Iris pigment epithelial cell (primary cell): Measurements from ENCODE around the gene SH3PXD2A.

GRCh38 chr10:103652933-103653295, 159.4 kb downstream of the NEURL1 start:
- RRBS, result no CpG with 5 or more reads among the region's 8 CpGs

GRCh38 chr10:103656024-103656448, 162.5 kb downstream of the NEURL1 start:
- RRBS, result no CpG with 5 or more reads among the region's 5 CpGs

DNA sequence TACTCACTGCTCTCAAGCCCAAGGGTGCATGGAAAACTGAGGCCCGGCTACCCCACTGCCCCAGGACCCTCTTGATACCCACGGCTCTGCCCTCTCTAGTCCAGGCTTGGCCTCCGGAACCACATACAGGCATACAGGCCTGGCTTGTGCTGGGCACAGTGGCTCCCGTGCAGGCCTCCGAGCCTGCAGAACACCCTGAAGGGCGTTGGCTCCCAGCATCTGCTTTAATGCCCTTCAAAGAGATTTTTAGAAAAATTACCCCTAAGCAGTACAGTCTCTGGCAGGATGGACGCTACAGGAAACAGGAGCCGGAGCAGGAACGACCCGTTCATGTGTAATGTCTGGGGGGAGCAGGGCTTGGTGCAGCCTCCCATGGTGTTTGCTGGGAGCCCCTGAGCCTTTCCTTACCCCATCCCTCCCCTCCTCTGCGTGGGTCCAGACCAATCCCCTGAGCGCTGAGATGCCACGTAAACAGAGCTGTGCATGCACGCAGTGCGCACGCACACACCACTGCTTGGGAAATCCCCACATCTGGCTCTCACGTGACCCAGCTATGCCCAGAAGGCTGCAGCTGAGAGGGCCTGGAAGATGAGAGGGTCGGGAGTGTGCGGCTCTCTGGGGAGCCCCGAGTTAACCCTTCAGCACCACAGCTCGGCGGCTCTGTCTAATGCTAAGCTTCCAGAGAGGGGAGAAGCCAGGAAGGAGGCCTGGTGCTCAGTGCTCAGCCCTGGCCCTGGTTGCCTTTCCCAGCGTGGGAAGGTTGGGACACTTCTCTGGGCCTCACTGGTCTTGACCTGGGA, 177.4 kb downstream of the SH3PXD2A start:
- RRBS, result 55% methylated on average over 3 of the region's 23 CpGs

GRCh38 chr10:103746372-103747650, 108.6 kb downstream of the SH3PXD2A start:
- RRBS, result 60% methylated on average over 2 of the region's 33 CpGs

- RRBS, result no CpG with 5 or more reads among the region's 12 CpGs
Measured at GRCh38 chr10:103800439-103801640, 54.5 kb downstream of the SH3PXD2A start.

GRCh38 chr10:103855428-103856051, at the start of gene SH3PXD2A:
TSS of gene SH3PXD2A (minus strand) at chr10:103855576.
- RRBS, result 3% methylated on average over 39 of the region's 76 CpGs

DNA sequence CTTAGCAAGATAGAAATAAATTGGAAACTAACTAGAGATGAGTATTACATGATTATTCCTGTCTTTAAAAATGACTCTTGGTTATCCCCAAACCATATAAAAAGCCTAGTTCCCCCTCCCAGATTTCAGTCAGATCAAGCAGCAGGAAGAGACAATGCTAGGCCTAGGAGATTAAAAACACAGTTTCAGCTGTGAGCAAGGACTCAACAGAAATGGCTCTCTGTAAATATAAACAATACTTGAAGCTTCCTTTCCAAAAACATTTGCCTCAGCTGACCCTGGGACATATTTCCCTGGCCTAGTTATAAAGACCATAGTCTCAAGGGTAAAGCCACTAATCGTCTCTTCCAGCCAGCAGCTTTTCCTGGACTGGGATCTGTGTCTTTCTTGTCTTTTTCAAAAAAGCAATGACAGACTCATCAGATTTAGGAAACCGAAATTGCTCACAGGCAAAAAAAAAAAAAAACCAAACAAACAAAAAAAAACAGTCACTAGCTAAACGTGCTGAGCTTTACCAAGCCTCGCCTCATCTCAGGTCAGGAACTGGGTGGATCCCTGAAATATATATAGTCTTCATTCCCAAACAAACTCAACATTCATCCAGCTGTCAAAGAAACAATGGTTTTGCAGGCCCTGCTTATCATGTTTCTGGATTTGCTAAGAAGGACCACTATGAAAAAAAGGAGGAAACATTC, 23.6 kb downstream of the STN1 start:
- RRBS, result no CpG with 5 or more reads among the region's 4 CpGs

DNA sequence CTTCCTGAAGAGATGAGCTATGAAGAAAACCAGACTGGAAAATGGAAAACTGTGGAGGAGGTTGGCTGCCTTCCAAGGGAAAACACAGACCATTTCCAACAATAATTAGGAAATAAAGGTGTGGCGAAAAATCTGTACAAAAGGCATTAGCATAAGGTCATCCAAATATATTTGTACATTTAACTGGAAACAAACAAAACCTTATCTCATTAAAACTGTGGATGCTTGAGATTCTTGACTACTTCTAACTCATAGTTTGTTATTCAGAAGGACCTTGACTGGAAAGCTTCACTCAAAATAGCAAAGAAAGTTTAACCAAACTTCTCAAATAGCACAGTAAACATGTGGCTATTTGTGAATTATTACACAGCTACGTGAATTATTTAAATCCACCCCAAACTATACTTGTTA, 1.6 kb downstream of the STN1 start:
- RRBS, result no CpG with 5 or more reads among the region's 2 CpGs

DNA sequence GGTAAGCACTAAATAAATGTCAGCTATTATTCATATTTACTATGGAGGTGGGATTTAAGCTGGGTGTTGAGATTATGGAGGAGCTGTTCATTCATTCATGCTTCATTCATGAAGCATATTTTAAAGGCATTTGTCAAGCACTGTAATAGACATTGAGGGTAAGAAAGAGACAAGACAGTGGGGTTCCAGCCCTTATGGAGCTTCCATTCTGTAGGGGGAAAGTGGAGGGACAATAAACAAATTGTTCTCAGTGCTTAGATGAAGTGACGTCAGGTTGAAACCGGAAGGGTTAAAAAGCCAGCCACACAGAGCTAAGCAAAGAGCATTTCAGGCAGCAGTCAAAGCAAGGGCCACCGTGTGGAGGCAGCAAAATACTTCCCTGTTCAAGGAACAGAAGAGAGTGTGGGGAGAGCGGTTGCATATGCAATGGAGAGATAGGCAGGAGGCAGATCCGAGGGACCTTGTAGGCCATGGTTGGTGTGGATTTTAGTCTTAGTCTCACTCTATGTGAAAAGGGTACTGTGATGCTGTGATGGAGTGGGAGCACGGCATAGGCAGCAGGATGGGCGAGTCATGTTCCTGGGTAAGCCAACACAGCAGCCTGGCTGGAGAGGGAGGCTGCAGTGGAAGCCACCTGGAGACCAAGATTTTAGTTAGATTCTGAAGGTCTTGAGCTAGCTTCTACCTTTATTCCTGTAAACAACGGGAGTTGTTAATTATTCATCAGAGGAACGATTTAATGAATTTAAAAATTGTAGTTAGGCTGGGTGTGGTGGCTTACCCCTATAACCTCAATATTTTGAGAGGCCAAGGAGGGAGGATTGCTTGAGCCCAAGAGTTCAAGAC, 3.8 kb upstream of the STN1 start:
- RRBS, result no CpG with 5 or more reads among the region's 9 CpGs

GRCh38 chr10:103968509-103968751, 1.5 kb downstream of the SLK start:
- RRBS, result no CpG with 5 or more reads among the region's 6 CpGs

DNA sequence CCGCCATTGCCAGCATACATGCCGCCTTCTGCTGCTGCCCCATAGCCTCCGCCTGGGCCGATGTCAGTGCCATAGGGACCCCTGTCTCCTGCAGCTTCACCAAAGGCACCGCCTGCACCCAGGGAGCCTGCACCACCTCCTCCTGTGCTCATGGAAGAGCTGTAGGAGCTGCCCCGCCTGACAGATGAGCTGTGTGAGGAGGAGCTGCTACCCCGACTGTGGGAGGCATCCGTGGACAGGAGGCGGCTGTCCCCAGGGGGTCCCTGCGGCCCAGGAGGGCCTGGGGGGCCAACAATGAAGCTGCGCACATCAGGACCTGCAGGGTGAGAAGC, 51.7 kb downstream of the COL17A1 start:
- RRBS, result no CpG with 5 or more reads among the region's 11 CpGs

GRCh38 chr10:104034351-104034747, 51.3 kb downstream of the COL17A1 start:
- RRBS, result 87% methylated on average over 5 of the region's 12 CpGs

DNA sequence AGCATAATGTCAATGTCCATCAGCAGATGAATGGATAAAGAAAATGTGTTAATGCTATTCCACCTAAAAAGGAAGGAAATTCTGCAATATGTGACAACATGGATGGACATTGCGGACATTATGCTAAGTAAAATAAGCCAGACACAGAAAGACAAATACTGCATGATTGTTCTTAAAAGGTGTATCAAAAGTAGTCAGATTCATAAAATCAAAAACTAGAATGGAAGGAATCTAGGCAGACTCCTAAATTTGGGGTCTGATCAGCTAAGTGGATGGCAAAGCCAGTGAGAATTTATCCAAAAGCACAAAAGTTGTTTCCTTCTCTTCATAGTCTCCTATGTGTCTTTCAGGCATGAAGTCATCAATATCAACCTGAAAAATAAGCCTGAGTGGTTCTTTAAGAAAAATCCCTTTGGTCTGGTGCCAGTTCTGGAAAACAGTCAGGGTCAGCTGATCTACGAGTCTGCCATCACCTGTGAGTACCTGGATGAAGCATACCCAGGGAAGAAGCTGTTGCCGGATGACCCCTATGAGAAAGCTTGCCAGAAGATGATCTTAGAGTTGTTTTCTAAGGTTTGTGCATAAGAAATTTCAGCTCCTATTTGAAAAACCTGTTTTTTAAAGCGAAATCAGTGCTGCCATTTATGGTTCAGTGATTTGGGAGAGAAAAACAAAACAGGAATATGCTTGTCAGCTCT, 4.7 kb downstream of the GSTO1 start:
- RRBS, result no CpG with 5 or more reads among the region's 4 CpGs

GRCh38 chr10:104447163-104447946, 93.7 kb downstream of the CFAP58 start:
- RRBS, result no CpG with 5 or more reads among the region's 12 CpGs

GRCh38 chr10:104642255-104642579, 1.1 kb downstream of the SORCS3 start:
- RRBS, result no CpG with 5 or more reads among the region's 20 CpGs

DNA sequence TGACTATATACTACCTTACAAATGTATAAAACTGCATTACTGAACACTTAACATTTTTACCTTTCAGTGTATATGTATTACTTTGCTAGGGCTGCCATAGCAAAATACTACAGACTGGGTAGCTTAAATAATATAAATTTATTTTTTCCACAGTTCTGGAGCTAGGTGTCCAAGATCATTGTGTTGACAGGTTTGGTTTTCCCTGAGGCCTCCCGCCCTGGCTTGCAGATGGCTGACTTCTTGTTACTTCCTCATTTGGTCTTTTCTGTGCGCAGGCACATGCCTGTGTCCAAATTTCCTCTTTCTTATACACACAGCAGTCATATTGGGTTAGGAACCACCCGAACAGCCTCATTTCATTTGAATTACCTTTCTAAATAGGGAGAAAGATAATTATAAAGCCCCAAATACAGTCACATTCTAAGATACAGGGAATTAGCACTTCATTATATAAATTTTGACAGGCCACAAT, 521.6 kb upstream of the SORCS1 start:
- RRBS, result no CpG with 5 or more reads among the region's 3 CpGs

DNA sequence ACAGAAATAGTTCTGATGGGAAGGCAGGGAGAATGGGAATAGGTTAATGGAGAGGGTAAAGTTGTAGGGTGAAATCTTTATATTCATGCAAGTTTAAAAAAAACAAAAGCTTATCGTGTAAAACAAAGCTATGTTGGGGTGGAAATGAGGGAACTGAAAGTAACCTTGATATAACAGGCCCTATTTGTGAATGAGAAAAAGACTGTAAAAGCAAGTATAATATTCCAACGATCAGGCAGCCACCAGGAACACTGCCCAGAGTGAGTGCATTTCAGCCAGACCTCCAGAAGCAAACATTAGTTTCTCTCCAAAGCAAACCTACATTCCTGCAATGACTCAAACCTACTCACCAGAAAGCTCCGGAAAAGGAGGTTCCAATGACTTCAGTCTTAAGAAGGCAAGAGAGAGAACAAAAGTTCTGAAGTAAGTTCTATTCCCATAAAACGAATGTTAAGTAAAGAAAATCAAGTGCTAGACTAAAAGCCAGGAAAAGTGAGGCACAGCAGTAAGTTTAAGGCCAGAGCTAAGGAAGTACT, 493.2 kb downstream of the XPNPEP1 start:
- RRBS, result no CpG with 5 or more reads among the region's 4 CpGs

DNA sequence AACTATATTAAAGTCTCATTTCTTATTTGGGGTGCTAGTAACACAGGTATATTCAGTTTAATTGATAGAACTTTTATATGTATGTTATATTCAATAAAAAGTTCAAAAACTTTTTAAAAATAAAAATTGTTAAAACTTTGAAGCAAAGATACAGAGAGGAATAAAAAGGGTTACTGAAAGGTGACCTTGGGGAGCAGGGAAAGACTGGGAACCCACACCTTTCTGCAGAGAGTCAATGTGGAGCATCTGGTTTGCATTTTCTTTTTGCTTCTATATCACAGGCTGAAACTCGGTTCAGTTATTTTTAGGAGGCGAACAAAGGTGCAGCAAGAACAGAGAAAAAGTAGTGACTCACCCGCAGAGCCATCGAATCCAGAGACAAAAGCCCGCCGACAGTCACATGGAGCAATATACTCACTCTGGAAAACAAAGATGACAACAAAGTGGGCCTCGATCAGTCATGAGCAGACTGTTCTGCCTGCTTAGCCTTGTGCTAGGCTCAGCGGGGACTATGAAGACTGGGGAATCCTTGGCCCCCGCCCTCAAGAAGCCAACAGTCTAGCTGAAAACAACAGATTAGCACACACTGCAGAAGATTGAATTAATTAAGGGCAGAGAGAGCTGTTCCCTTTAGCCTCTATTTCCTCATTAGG, 30.5 kb downstream of the XPNPEP1 start:
- RRBS, result no CpG with 5 or more reads among the region's 9 CpGs

- RRBS, result no CpG with 5 or more reads among the region's 7 CpGs
Measured at GRCh38 chr10:109969752-109970326, 37.9 kb upstream of the ADD3 start.